Adrenal gland (tissue), 7 donors: Measurements from ENCODE around the genes MOCOS and FHOD3.

- PRO-cap, 3 experiments, result no peak in any of the 3 experiments
- RAMPAGE, long total RNA, 4 experiments, result no peak in any of the 4 experiments
- RRBS, result no CpG with 5 or more reads among the region's 7 CpGs
Observed at GRCh38 chr18:35656031-35656903, 74.7 kb downstream of the GALNT1 start.

- PRO-cap, 3 experiments, result no peak in any of the 3 experiments
- RAMPAGE, long total RNA, 4 experiments, result no peak in any of the 4 experiments
- RRBS, result no CpG with 5 or more reads among the region's 3 CpGs
Observed at GRCh38 chr18:35683294-35683752, 101.8 kb downstream of the GALNT1 start.

GRCh38 chr18:35709759-35710902 is 128.6 kb downstream of the GALNT1 start:
- PRO-cap, 3 experiments, result no peak in any of the 3 experiments
- RAMPAGE, long total RNA, 4 experiments, result no peak in any of the 4 experiments
- RRBS, result no CpG with 5 or more reads among the region's 6 CpGs

- PRO-cap, 3 experiments, result no peak in any of the 3 experiments
- RAMPAGE, long total RNA, 4 experiments, result no peak in any of the 4 experiments
- RRBS, result no CpG with 5 or more reads among the region's 3 CpGs
Observed at GRCh38 chr18:35884191-35884563, 88.3 kb upstream of the C18orf21 start.

DNA sequence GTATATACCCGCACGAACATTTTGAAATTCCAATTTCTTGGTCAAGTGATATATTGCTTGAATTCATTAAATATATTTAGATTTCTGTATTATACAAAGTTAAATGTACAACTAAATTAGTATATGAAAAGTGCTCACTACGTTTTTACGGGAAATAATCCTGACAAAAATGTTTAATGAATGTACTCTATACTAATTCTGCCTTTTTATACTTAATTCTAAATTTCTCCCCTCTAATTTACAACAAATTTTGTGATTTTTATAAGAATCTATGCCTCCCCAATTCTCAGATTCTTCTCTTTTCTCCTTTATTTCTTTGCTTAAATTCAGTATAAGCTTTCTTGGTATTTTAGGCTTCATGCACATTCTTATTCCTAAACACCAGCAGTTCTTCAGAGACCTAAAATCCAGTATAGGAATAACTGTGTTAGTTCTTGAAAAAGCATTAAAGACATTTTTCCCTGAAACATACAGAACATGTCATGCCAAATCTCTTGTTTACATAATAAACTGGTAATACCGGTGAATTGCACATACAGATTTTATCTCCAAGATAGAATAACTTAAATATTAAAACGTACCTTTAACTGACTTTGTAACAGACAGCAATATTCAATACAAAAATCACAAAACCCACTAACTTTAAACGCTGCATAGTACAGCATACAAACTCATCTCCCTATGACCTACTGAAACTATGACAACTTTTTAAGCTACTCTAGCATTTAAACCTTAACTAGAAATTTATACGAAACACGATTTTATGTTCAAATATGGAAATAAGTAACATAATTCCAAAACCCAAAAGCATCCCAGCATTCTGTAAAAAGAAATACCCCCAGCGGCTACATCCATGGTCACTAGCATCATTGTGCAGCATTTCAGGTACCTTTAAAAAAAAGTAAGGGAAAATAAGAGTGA is 20.0 kb downstream of the SLC39A6 start:
- PRO-cap, 3 experiments, result no peak in any of the 3 experiments
- RAMPAGE, long total RNA, 4 experiments, result no peak in any of the 4 experiments
- RRBS, result no CpG with 5 or more reads among the region's 10 CpGs

GRCh38 chr18:36175329-36176037 is 11.8 kb upstream of the MOCOS start:
- PRO-cap, 3 experiments, result no peak in any of the 3 experiments
- RAMPAGE, long total RNA, 4 experiments, result no peak in any of the 4 experiments
- RRBS, result no CpG with 5 or more reads among the region's 3 CpGs

DNA sequence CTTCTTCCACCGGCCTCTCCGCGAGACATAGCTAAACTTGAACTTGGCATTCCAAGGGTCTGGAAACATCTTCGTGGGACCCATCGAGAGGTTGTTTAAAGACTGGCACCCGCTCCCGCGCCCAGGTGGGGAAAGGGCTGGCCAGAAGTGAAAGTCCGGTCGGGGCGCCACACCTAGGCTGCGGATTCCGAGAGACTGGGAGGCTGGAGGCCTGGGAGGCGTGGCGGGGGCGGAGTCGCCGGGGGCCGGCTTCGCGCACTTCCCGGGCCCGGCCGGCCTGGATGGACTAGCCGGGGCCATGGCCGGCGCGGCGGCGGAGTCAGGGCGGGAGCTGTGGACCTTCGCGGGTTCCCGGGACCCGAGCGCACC is at the start of gene MOCOS:
Gene MOCOS, plus strand, starts transcription at position 256 of the 369 bp plus-strand sequence.
- PRO-cap, 3 experiments, result peak in 3 of 3 experiments; most common plus-strand start position 289 of the sequence (in 3); most common minus-strand start position 149 of the sequence (in 2)
- RAMPAGE, long total RNA, 4 experiments, result start-site peak on the plus strand in 1 of 4 experiments, centred at position 280 of the sequence, 67 reads per replicate; start-site peak on the minus strand in 4 of 4 experiments, centred at positions 188 to 201 of the sequence, 16 to 494 reads per replicate
- RRBS, result 1% methylated on average over 22 of the region's 36 CpGs

- PRO-cap, 3 experiments, result no peak in any of the 3 experiments
- RAMPAGE, long total RNA, 4 experiments, result no peak in any of the 4 experiments
- RRBS, result no CpG with 5 or more reads among the region's 4 CpGs
Observed at GRCh38 chr18:36195123-36195990, 8.1 kb downstream of the MOCOS start.

DNA sequence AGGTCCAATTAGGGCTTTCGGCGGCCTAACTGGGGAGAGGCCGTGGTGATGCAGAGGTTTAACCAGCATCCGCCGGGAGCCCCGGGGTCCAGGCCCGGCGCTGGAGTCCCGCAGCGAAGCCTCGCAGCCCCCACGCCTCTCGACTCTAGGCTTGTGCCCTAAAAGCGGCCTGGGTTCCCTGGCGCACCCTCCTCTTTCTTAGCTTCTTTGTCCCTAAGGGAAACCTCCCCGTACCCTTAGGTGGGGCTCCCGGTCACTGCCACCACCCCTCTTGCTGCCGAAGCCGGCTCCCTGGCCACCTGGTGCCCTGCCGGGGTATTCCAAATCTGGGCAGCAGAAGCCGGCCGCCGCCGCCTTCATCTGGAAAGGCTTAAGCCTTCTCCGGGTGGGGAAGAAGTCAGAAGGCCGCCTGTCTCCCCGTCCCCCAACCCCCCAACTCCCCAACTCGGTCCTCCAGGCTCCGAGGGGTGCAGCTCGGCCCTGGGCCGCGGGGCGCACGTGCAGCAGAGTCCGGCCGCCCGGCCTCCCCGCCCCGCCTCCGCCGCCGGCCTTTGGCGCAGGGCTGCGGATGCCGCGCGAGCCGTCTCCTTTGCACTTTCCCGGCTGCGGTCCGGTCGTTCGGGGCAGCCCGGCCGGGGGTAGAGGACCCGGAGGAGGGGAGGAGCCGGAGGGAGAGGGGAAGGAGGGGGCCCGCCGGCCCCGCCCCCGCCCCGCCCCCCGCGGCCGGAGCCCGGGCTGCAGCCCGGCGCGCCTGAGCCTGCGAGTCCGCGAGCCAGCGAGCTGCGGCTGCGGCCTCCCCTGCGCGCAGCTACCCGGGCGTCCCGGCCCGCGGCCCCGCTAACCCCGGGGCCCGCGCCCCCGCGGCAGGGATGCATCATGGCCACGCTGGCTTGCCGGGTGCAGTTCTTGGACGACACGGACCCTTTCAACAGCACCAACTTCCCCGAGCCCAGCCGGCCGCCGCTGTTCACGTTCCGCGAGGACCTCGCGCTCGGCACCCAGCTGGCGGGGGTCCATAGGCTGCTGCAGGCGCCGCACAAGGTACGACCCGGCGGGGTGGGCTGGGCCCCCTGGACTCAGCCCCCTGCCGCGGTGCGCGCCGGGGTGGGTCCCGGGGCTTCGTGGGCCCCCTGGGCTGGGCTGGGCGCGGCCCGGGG is at the start of gene FHOD3:
Gene FHOD3, plus strand, starts transcription at position 754 of the 1,157 bp plus-strand sequence.
- PRO-cap, 3 experiments, result peak in 3 of 3 experiments; most common plus-strand start position 766 of the sequence (in 3); most common minus-strand start position 612 of the sequence (in 3)
- RAMPAGE, long total RNA, 4 experiments, result no peak in any of the 4 experiments
- RRBS, result 2% methylated on average over 56 of the region's 118 CpGs

GRCh38 chr18:36326733-36327369 is 29.3 kb downstream of the FHOD3 start:
- PRO-cap, 3 experiments, result peak in 3 of 3 experiments; most common plus-strand start chr18:36327099 (in 1); most common minus-strand start chr18:36326904 (in 3)
- RAMPAGE, long total RNA, 4 experiments, result no peak in any of the 4 experiments
- RRBS, result no CpG with 5 or more reads among the region's 7 CpGs

GRCh38 chr18:36693949-36694705 is 134.7 kb downstream of the TPGS2 start:
- PRO-cap, 3 experiments, result peak in 1 of 3 experiments; most common plus-strand start chr18:36694390 (in 1); most common minus-strand start chr18:36694175 (in 1)
- RAMPAGE, long total RNA, 4 experiments, result no peak in any of the 4 experiments
- RRBS, result 4% methylated on average over 3 of the region's 17 CpGs

GRCh38 chr18:37112135-37112395 is 283.1 kb downstream of the KIAA1328 start:
- PRO-cap, 3 experiments, result no peak in any of the 3 experiments
- RAMPAGE, long total RNA, 4 experiments, result no peak in any of the 4 experiments
- RRBS, result no CpG with 5 or more reads among the region's 6 CpGs

DNA sequence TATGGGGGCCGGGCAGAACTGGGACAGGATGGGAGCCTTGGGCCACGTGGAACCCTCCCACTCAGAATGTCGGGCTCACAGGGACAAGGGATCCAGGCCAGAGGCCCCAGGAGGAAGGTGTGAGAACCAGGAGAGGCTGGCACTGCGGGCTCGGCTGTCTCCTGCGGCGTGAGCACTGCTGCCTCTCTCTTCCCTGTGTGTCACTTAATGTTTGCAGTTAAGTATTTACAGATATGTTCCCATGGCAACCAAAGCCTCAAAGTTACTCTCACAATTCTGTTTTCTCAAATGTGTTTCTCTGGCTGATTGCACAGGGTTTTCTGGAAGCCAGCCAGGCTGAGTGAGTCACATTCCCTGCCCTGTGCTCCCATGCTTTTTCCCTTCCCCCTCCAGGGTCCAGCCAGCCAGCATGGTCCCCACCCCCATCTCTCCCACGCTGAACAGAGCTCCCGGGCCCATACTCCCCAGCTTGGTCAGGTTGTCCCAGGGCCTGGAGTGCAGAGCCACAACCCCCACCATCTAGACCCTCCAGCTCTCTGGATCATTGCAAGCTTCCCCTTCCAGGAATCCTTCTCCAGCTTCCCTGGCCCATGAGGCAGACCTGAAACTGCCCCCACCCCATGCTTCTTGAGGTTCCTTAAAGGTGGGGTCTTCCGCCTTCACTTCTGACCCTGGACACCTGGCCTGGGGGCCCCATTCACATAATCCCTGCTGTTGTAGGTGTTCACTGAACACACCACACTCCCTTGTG is 266.0 kb downstream of the CELF4 start:
- PRO-cap, 3 experiments, result peak in 1 of 3 experiments; most common minus-strand start position 202 of the sequence (in 1)
- RAMPAGE, long total RNA, 4 experiments, result no peak in any of the 4 experiments
- RRBS, result no CpG with 5 or more reads among the region's 10 CpGs

- PRO-cap, 3 experiments, result no peak in any of the 3 experiments
- RAMPAGE, long total RNA, 4 experiments, result no peak in any of the 4 experiments
- RRBS, result no CpG with 5 or more reads among the region's 11 CpGs
Observed at GRCh38 chr18:37450431-37450809, 115.2 kb downstream of the CELF4 start.

DNA sequence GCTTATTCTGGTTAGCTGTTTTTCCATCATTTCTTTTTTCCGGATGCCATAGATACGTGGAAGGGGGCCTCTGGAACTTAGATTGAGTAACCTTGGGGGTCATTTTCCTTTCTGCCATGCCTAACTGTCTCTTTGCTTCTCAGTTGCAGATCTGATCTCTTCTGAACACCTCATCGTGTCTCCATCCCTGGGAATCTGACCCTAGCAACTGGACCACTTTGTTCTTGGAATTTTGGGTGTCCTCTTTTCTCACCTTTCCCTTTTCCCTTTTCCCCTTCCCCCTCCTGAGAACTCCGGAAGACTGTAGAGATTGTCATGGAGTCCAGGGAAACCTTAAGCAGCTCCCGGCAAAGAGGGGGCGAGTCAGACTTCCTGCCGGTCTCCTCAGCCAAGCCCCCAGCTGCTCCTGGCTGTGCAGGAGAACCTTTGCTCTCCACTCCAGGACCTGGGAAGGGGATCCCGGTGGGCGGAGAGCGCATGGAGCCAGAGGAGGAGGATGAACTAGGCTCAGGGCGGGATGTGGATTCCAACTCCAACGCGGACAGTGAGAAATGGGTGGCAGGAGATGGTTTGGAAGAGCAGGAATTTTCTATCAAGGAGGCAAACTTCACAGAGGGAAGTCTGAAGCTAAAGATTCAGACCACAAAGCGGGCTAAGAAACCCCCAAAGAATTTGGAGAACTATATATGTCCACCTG is 20.5 kb downstream of the SETBP1 start:
- PRO-cap, 3 experiments, result no peak in any of the 3 experiments
- RAMPAGE, long total RNA, 4 experiments, result no peak in any of the 4 experiments
- RRBS, result 86% methylated on average over 3 of the region's 14 CpGs

GRCh38 chr18:44715165-44715575 is 34.5 kb downstream of the SETBP1 start:
- PRO-cap, 3 experiments, result no peak in any of the 3 experiments
- RAMPAGE, long total RNA, 4 experiments, result no peak in any of the 4 experiments
- RRBS, result no CpG with 5 or more reads among the region's 7 CpGs

DNA sequence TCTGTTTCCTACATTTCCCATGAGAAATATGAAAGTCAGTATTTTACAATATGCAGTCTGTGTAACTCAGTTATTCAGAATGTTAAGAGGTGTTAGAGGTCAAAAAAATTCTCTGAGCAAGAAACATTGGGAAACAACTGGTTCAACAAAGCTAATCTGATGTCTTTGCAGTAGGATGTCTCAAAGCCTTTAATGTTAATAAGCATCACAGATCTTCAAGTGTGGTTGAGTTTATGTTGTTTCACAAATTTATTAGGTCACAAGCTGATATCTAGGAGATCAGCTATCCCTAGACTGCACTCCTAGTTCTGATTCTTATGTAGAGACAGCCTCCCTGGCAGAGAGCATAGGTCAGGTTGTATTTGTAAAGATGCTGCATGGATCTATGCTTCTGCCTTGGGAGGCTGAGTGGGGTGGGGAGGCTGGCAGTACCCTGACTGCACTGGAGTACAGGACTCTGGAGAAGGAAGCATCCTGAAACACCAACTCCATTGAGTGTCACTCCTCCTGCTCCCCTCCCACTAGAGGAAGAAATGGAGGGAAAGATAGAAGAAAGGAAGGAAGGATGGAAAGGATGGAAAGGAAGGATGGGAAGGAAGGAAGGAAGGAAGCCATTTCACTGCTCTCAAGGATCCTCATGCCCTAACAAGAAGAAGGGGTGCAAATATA is 67.1 kb downstream of the SETBP1 start:
- PRO-cap, 3 experiments, result no peak in any of the 3 experiments
- RAMPAGE, long total RNA, 4 experiments, result no peak in any of the 4 experiments

DNA sequence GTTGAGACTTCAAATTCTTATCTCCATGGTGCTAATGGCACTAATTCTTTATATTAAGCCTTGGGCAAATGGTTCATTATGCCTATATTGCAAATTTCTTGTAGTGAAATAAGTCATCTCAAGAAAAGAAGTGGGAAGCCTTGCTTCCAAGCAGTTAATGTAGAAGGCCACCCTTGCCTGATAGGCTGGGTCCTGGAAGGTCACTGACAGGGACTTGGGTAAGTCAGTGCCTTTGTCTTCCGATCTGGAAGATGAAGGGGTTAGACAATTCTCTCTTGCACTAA is 103.1 kb downstream of the SETBP1 start:
- PRO-cap, 3 experiments, result no peak in any of the 3 experiments
- RAMPAGE, long total RNA, 4 experiments, result no peak in any of the 4 experiments
- RRBS, result no CpG with 5 or more reads among the region's 1 CpG

DNA sequence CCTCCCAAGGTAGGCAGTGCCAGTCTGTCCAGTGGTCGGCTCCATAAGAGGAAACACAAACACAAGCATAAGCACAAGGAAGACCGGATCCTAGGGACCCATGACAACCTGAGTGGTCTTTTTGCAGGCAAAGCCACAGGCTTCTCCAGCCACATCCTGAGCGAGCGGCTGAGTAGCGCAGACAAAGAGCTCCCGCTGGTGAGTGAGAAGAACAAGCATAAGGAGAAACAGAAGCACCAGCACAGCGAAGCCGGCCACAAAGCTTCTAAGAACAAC is 272.0 kb downstream of the SETBP1 start:
- PRO-cap, 3 experiments, result no peak in any of the 3 experiments
- RAMPAGE, long total RNA, 4 experiments, result start-site peak on the plus strand in 1 of 4 experiments, centred at position 106 of the sequence, 24 reads per replicate
- RRBS, result no CpG with 5 or more reads among the region's 8 CpGs

- PRO-cap, 3 experiments, result no peak in any of the 3 experiments
- RAMPAGE, long total RNA, 4 experiments, result no peak in any of the 4 experiments
- RRBS, result no CpG with 5 or more reads among the region's 4 CpGs
Observed at GRCh38 chr18:45320767-45321173, 294.5 kb upstream of the SLC14A2 start.